Amniotic epithelial cell (primary cell): ENCODE measurements around the genes CNOT6 and BTNL3.

- RRBS, result 2% methylated on average over 24 of the region's 134 CpGs
These were observed at the start of gene CNOT6 for GRCh38 chr5:180494287-180495417. Gene CNOT6 (plus strand): TSS chr5:180494379.

GRCh38 chr5:180784916-180785485, 17.6 kb downstream of the MGAT1 start:
- RRBS, result no CpG with 5 or more reads among the region's 11 CpGs

GRCh38 chr5:180817780-180818288, 15.2 kb upstream of the MGAT1 start:
- RRBS, result no CpG with 5 or more reads among the region's 8 CpGs

GRCh38 chr5:180820683-180821427, 18.2 kb upstream of the MGAT1 start:
- RRBS, result no CpG with 5 or more reads among the region's 4 CpGs

- RRBS, result no CpG with 5 or more reads among the region's 12 CpGs
These were observed 40.3 kb upstream of the BTNL3 start for GRCh38 chr5:180948251-180948750.

- RRBS, result no CpG with 5 or more reads among the region's 4 CpGs
These were observed at the start of gene BTNL3 for GRCh38 chr5:180988622-180989158. Gene BTNL3 (plus strand): TSS chr5:180988846.

DNA sequence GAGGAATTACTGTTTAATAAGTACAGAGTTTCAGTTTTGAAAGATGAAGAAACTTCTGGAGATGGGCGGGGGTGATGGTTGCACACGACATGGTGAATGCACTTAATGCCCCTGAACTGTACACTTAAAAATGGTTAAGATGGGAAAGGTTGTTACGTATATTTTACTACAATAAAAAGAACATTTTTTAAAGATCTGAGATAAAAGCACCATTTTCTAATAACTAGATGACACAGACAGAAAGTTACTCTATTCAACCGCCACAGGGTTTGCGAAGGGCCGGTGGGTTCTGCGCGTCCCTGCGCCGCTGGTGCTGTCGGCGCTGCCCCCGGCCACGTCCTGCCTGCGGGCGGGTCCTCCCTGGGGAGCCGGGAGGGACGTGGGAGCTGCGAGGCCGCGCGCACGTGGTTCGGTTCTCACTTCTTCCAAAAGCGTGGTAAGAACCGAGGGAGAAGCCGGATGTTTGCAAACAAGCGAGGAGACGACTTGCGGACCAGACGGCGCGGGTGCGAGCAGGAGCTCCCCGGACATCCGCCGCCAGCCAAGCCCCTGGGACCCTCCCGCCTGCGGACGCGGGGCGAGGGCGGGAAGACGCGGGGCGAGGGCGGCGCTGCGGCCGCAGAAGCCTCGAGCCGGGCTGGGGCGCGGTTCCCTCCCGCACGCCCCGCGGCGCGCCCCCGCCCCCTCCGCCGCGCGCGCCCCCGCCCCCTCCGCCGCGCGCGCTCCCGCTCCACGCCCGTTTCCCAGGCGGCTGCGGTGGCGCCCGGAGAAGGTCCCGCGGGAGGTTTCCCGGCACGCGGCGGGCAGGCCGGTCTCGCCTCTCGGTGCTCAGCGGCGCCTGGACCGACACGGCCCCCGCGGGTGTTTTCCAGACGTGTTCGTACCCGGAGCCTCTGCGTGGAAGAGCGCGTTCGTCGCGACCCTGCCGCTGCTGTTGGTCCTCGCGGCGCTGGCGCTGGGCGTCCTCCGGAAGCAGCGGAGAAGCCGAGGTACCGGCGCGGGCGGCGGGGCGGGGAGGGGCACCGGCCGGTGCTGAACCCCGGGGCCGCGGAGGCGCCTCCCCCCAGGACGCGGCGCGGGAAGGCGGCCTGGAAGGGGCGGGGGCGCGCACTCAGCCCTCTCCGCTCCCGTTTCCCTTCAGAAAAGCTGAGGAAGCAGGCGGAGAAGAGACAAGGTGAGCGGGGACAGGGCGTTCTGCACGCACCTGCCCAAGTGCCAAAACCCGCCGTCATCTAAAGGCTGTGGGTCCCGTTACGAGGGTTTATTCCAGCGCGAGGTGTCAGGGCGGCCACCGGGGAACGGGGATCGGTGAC, 12.7 kb downstream of the BTNL9 start:
- RRBS, result 2% methylated on average over 51 of the region's 148 CpGs

DNA sequence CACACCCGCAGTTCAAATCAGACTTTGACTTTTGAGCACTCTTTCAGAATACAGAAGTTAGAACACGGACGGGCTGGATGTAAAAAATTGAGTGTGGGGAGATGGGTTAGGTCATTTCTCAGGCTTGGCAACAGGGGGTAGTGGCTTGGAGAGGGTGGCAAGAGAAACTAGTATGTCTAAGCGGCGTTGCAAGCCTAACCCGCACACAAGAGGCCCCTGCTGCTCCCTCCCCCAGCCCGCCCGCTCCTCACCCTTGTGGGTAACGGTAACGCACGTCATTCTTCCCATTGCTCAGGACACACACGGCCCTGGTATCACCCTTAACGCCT, 45.1 kb downstream of the BTNL9 start:
- RRBS, result no CpG with 5 or more reads among the region's 13 CpGs

- RRBS, result no CpG with 5 or more reads among the region's 12 CpGs
These were observed 16.1 kb downstream of the OR2V2 start for GRCh38 chr5:181163411-181163924.

DNA sequence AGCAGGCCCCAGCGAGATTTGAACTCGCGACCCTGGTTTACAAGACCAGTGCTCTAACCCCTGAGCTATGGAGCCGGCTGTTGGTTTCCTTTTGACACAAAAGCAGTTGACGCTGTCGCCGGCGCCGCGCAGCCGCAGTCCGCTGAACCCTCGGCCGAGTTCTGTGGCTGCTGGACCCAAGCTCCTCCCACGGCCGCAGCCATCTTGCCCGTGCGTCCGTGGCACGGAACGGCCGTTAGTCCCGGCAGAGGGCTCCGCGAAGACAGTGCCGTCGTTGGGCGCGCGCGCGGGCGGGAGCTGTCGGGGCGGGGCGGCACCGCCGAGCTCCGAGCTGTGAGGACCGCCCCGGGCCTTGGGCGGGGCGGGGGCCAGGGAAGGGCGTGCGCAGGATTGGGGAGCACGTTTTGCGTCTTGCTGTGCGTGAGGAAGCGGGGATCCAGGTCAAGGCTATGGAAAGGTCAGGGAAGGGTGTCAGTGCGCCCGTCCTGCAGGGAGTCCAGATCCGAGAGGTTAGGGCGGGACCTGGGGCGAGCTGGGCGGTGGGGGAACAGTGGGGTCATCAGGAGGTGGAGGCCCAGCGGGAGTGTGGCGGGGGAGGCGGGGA, 13.2 kb downstream of the TRIM7 start:
- RRBS, result 0% methylated on average over 3 of the region's 58 CpGs

- RRBS, result no CpG with 5 or more reads among the region's 13 CpGs
These were observed 1.9 kb upstream of the RACK1 start for GRCh38 chr5:181245520-181246013.